GM12891 (cell line): ENCODE measurements around the gene PCP4.

DNA sequence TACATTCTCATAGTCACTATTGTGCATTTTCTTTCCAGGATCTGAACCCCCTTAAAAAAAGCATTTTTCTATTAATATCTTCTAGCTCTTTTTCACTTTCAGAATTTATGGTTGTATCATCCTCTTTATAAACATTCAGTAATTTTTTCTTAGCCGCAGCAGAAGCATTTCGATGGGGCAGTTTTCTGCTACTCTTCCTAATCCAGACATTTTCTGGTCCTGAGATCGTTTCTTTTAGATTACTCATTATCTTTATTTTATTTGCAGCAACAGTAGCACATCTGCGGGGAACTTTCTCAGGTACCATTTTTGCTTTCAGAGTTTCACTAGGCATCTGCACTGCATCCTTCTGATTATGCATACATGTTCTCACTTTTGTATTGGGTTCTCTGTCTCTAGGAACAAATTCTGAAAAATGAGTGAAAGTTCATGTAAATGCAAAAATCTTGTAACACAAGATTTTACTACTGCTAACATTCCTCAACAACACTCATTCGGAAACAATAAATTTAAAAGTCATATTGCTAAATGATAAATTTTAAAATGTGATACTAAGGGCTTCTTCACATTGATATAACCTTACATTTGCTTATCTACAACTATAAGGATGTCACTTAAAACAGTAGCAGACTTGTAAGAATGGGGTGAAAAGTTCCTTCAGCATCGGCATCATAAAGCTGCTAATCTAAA, 3.9 kb upstream of the PSMG1 start:
- RRBS = no CpG with 5 or more reads among the region's 6 CpGs

DNA sequence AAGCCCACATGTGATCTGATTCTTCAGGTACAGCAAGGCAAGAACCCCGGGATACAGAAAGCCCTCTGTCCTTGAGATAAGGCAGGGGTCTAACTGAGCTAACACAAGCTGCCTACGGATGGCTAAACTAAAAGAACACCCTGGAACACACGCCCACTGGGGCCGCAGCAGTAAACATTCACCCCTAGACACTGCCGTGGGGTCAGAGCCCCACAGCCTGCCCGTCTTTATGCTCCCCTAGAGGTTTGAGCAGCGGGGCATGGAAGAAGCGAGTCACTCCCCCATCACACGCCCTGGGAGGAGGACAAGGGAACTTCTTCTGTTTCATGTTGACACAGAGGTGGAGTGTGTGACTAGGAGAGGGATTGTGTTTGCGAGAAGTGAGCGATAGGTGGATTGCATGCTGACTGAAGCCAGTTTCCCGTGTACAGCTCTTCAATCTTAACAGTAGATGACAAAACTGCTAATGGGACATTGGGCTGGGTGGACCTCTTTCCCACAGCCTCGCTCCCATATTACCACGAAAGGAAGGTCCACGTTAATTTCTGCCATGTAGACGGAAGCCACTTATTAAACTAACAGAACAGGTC, 25.9 kb downstream of the B3GALT5 start:
- RRBS = no CpG with 5 or more reads among the region's 16 CpGs

DNA sequence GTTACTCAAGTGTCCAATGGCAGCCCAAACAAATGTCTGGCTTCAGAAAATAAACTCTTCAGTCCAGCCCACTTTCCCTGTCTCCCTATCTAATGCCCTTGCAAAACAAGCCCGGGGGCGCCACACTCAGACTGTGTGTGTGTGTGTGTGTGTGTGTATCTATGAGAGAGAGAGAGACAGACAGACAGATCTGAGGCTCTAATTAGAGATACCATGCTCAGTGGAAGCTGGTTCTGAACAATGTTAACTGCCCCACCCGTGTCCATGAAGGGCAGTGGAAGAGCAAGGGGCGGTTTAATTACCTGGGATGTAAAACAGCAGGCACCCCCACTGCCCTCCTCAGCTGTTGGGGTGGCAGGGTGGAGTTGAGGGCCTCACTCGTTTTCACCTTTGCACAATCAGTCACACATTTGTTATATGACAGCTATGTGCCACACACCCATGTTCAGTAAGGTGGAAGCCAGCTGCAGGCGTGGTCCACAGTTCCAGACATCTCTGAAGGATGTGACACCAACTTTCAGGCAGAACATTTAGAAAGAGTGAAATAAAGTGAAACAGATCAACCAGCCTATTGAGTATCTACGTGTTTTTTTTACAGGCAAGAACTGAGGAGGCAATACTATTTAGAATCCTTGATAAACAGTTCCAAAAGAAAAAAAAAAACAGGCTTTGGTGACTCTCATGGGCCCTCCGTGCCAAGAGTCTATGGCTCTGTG, 57.5 kb downstream of the B3GALT5 start:
- RRBS = no CpG with 5 or more reads among the region's 8 CpGs

- RRBS = no CpG with 5 or more reads among the region's 14 CpGs
These were observed at the start of gene PCP4 for GRCh38 chr21:39867181-39867777. Gene PCP4, plus strand, starts transcription at chr21:39867438.

- RRBS = no CpG with 5 or more reads among the region's 30 CpGs
These were observed 69.0 kb upstream of the FAM3B start for GRCh38 chr21:41247542-41248148.

DNA sequence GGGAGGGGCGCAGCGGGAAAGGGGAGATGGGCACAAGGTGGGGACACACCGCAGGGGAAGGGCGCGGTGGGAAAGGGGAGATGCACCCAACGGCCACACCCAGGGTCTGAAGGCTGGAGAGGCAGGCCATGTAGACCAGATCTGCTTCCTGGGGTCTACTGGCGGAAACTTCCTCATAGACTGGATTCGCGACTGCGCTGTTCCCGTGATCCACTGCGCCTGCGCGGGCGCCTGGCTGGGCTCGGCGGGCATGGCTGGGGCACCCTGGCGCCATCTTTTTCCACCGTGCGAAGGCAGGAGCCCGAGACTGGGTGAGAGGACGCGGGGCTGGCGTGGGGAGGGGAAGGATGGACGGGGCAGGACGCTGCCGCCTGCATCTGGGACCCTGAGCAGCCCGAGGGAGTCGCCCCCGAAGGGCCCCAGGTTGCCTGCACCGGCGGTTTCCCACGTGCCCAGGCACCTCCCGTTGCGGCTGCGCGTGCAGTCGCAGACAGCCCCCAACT, 12.6 kb upstream of the FAM3B start:
- RRBS = no CpG with 5 or more reads among the region's 38 CpGs

- RRBS = no CpG with 5 or more reads among the region's 25 CpGs
These were observed 1.2 kb upstream of the MX2 start for GRCh38 chr21:41360318-41361253.

DNA sequence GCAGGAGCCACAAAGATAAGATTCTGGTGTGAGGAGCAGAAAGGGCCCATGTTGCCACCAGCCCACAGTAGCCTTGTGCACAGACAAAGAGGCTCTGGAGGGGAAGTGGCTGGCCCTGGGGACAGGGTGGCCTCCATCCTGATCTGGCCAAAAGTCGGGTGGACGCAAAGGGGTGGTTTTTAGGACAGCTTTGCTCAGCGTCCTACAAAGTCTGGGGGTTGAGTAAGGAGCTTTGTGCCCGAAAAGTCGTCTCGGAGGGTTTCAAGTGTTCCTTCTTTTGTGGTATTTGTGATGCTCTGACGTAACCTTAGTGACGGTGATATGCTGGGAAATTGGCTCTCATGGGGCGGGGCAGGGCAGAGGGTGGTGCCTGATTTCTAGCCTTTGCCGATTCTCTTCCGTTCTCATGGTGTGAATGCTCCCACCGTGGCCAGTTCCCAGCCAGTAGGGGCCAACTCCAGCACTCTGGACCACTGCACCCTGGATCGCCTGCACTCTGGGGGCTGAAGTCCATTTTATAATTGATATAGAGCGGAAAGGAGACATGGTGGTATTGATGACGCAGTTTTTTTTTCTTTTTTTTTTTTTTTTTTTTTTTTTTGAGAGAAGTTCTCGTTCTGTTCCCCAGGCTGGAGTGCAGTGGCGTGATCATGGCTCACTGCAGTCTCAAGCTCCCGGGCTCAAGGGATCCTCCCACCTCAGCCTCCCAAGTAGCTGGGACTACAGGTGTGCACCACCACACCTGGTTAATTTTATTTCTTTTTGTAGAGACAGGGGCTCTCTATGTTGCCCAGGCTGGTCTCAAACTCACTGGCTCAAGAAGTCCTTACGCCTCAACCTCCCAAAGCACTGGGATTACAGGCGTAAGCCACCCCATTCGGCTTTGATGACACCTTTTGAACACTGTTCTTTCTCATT, 608 bp downstream of the MX2 start:
- RRBS = no CpG with 5 or more reads among the region's 21 CpGs

DNA sequence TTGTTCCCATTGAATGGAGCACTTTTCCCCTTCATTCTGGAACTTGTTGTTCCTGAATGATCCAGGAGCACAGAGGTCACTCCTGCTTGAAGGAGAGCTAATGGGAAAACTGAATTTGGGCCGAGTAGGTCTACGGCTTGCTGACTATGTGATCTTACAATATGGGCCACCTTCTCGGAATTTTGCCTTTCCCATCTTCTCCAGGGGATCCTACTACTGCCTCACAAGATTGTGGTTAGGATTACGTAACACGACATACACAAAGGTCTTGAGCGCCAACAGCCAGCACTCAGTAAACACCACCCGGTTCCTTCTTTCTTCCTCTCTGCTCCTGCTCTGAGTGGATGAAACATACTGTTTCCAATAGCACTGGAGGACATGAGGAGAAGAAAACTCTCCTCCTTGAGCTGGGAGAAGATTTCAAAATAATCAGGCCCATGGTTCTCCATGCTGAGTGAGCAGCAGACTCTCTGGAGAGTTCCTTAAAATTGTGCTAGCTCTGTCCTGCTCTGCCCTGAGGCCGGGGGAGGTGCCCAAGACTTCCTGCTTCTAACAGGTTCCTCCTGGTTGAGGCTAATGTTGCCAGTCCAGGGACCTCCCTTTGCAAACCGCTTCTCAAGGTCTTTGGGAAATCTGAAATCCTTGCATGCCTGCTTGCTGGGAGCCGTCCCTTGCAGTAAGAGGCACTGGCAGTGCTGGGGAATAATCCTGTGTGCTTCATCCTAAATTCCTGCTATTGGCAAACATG, 29.5 kb upstream of the MX1 start:
- RRBS = no CpG with 5 or more reads among the region's 10 CpGs

- RRBS = no CpG with 5 or more reads among the region's 5 CpGs
These were observed 9.1 kb downstream of the TMPRSS2 start for GRCh38 chr21:41498921-41499122.

- RRBS = no CpG with 5 or more reads among the region's 7 CpGs
These were observed 18.3 kb upstream of the TMPRSS2 start for GRCh38 chr21:41526276-41526694.

DNA sequence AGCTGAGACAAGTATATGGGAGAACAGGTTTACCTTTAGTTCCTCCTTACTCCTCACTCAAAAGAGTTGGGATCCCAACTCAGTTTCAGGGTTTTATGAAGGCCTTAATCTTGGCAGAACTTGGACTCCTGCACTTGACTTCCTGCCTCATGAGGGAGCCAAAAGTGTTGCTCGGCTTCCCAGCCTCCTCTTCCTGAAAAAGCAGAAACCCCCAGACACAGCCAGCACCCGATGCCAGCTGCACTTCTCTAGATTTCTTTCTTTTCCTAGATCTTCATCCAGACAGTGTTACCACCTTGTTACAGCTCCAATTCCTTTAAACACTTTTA, 70.8 kb upstream of the TMPRSS2 start:
- RRBS = no CpG with 5 or more reads among the region's 2 CpGs

- RRBS = no CpG with 5 or more reads among the region's 7 CpGs
These were observed 99.1 kb upstream of the TMPRSS2 start for GRCh38 chr21:41607142-41607449.

DNA sequence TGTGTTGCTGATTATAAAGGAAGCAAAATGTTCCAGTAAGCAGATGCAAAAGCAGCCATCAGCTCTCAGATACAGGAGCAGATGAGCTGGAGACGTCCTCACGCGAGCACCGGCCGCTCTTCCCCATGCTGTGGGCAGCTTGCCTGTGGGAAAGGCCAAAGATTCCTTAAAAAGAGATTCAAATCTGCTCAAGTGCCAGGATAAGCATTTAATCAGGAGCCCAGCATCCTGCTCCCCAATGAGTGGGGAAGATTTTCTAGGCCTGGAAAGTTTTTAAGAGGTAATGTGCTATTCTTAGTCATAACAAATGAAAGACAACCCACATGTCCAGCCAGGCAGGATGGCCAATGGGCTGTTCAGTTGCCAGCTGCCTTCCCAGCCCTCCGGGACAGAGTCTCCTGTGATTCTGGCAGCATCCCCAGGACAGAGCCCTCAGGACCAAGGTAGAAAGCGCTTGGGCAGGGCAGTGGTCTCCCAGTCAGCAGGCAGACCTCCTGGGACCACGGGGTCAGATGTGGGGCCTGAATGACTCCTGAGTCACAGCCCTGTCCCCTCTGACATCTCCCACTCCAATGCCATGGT, 108.2 kb upstream of the TMPRSS2 start:
- RRBS = no CpG with 5 or more reads among the region's 8 CpGs

DNA sequence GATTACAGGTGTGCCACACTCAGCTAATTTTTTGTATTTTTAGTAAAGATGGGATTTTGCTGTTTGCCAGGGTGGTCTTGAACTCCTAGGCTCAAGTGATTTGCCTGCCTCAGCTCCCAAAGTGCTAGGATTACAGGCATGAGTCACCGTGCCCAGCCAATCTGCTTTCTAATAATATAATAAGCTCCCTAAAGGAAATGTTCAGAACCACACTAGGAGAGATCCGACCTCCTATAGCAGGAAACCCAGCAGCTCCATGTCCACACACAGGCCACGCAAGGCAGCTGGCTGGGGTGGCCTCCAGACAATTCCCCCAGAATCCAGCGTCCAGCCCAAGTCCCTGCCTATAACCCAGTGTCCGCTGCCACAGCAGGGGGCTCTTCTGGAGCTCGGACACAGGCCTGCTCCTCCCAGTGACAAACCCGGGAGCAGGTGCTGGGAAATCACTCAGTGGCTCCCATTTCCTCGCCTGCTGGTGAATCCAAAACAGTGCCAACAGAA, 7.6 kb downstream of the RIPK4 start:
- RRBS = no CpG with 5 or more reads among the region's 8 CpGs

DNA sequence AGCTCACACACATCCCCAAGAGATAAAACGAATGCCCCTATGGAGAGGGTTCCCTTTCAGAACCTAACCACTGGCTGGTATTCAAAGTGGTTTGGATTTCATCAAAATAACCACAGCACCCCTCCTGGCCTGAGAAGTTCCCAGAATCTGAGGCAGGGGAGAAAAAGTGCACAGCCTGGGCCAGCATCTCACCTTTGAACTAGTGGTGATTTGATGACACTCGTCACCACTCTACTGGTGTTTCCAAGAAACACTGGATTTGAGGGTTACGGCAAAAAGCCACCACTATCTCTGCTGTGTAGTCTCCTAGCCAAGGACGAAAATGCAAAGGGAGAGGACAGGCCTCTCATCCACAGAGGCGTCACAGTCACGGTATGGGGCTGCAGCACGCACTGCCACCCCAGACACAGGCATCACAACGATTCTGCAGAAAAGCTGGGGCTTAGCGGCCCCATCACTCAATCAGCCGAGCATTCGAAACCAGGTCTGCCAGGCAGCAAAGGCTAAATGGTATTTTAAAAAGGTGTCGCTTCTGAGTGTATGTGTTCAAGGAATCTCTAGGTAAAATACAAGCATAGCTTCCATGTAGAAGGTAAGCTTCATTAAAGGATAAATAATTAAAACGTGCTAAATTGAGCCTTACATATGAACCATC, 1.5 kb downstream of the RIPK4 start:
- RRBS = no CpG with 5 or more reads among the region's 13 CpGs

DNA sequence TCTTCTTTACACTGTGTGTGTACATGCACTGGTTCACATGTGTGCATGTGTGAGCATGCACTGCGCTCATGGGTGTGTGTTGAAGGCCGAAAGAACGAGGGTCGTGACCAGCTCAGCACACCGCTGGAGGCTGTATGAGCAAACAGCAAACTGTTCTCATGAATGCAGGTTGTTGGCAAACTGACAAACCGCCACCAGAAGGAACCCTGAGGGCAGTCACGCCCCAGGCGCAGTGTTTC, 16.5 kb upstream of the RIPK4 start:
- RRBS = no CpG with 5 or more reads among the region's 8 CpGs

- RRBS = no CpG with 5 or more reads among the region's 13 CpGs
These were observed 45.5 kb downstream of the PRDM15 start for GRCh38 chr21:41833513-41834100.

- RRBS = 98% methylated on average over 3 of the region's 23 CpGs
These were observed 9.6 kb upstream of the PRDM15 start for GRCh38 chr21:41888290-41889593.

DNA sequence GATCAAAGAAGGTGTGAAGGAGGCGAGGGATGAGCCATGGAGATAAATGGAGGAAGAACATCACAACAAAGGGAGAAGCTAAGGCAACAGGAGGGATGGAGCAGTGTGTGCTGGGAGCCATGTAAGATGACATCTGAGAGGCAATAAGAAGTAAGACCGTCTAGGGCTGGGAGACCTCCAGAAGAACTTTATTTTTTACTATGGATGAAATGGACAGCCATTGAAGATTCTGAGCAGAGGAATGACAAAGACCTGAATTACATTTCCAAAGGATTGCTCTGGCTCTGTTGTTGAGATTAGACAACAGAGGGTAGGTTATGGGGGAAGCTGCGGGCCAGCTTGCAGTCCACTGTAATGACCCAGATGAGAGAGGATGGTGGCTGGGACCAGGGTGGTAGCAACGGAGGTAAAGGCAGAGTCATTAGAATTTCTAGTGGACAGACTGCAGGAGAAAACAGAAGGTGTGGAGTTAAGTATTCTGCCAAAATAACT, 10.4 kb downstream of the ZBTB21 start:
- RRBS = no CpG with 5 or more reads among the region's 4 CpGs